Pulmonary artery (tissue), 1 donor: Measurements from ENCODE around the genes NLRC3 and SRL.

DNA sequence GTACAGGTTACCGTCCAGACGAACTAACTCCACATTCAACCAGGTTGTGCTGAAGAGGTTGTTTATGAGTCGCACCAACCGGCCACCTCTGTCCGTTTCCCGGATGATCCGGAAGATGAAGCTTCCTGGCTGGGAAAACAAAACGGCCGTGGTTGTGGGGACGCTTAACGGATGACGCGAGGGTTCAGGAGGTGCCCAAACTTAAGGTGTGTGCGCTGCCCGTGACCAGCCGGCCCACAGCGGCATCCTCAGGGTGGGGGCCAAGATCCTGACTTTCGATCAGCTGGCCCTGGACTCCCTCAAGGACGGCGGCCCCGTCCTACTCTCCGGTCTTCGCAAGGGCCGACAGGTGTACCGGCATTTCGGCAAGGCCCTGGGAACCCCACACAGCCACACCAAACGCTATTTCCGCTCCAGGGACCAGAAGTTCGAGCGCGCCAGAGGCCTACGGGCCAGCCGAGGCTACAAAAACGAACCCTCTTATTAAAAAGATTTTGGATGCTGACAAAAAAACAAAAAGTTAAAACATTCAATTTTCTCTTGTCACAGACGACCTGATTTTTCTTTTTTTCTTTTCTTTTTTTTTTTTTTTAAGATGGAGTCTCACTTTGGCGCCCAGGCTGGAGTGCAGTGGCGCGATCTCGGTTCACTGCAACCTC, 1.1 kb upstream of the C16orf90 start:
- PRO-cap: no peak

DNA sequence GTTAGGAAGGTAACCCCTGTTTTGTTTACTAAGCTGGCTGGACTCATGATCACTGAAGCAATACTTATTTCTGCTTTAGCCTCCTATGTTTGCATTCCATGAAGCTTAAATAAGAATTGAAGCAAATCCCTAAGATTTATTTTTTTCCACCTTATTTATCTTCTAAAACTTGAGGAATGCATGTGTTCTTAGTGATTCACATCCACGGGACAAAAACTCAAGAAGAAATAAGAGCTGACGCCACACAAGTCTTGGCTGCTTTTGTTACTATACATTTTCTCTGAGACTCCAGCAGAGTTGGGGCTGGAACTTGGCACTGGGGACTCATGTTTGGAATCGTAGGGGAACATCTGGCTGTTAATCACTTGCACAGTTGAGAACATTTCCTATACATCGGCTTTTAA, 35.5 kb downstream of the CLUAP1 start:
- PRO-cap: no peak

GRCh38 chr16:3541997-3542745, 35.0 kb downstream of the NLRC3 start:
- PRO-cap: no peak

DNA sequence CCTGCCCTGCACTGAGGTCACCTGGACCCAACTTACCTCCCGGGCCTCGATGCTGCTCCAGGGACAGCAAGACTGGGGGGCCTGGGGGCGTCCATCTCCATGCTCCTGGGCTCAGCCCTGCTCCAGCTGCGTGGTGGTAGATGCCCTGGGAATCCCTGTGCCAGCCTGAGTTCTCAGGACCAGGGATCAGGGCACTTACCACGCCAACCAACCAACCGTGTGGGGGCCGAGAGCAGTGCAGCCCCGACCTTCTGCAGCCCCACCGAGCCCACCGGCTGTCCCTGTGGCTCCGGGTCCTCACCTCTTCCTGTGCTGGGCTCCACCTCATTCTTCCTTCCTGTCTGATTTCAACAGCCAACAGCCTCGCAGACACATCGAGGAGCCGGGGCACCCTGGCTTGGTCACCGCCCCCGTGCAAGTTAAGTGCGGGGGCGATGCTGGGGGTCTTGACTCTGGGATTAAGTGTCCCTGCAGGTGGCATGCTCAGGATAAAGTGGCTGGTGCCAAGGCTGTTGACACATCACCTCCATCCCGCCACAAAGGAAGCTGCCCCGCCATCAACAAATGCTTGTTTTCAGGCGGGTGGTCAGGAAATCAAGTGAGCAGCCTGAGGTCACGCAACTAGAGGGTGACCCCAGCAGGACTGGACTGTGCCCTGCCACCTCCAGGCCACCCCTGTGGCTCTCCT, at the start of gene NLRC3:
TSS of gene NLRC3 (minus strand) at position 291 of the 688 bp plus-strand sequence.
- PRO-cap: no peak

DNA sequence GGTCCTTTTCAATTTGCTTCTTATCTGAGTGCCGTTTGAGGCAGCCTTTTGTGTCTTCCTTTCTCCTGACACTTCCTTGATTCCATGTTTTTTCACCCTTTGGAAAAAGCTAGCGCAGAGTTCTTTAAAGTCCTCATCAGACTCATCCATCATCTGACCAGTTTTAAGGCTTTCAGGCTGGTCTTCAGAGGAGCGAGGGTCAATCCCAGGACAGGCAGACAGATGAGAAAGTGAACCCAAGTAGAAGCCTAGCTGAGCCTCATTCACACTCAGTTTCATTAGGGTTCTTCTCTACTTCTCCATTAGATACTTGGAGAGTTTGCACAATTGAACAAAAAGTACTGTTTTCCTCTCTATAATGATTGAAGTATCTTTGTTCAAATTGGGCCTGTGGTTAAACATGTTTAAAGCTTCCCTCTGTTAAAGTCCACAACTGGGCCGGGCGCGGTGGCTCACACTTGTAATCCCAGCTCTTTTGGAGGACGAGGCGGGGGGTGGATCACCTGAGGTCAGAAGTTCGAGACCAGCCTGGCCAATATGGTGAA, 2.6 kb downstream of the SLX4 start:
- PRO-cap: no peak

GRCh38 chr16:3612858-3613556, 1.6 kb upstream of the SLX4 start:
- PRO-cap: no peak

- PRO-cap: no peak
Measured at GRCh38 chr16:3637133-3638138, 17.1 kb upstream of the DNASE1 start.

- PRO-cap: no peak
Measured at GRCh38 chr16:3712747-3714049, 4.1 kb downstream of the TRAP1 start.

DNA sequence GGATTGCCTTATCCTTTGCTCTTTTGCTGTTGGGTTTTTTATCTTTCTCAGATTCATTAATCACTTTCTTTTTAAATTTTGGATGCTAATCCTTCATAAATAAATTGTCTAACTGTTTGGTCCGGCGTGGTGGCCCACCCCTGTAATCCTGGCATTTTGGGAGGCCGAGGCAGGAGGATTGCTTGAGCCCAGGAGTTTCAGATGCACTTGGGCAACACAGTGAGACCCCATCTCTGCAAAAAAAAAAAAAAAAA, 10.8 kb upstream of the CREBBP start:
- PRO-cap: no peak

DNA sequence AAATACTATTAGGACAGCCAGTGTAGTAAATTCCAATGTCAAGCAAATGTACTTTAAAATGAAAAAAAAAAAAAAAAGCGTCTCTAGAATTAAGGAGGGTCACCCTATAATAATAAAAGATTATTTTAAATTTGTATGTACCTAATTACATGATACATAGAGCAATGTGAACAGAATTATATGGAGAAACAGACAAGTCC, 49.3 kb upstream of the CREBBP start:
- PRO-cap: no peak

- PRO-cap: no peak
Measured at GRCh38 chr16:3961301-3961871, 80.9 kb upstream of the CREBBP start.

DNA sequence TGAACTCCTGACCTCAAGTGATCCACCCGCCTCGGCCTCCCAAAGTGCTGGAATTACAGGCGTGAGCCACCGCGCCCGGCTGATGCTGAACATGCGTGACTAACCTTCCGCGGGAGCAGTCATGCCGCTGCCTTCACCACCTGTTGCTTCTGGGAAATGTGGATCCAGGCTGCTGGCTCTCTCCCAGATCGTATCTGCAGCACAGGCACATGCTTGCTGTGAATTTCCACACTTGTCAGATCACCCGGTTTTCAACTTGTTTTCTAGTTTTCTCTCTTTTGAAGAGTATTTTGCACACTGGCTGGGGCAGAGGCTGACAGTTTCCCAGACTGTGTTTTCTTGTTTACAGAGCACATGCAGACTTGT, 97.8 kb downstream of the ADCY9 start:
- PRO-cap: no peak

GRCh38 chr16:4019310-4019932, 96.8 kb downstream of the ADCY9 start:
- PRO-cap: no peak

DNA sequence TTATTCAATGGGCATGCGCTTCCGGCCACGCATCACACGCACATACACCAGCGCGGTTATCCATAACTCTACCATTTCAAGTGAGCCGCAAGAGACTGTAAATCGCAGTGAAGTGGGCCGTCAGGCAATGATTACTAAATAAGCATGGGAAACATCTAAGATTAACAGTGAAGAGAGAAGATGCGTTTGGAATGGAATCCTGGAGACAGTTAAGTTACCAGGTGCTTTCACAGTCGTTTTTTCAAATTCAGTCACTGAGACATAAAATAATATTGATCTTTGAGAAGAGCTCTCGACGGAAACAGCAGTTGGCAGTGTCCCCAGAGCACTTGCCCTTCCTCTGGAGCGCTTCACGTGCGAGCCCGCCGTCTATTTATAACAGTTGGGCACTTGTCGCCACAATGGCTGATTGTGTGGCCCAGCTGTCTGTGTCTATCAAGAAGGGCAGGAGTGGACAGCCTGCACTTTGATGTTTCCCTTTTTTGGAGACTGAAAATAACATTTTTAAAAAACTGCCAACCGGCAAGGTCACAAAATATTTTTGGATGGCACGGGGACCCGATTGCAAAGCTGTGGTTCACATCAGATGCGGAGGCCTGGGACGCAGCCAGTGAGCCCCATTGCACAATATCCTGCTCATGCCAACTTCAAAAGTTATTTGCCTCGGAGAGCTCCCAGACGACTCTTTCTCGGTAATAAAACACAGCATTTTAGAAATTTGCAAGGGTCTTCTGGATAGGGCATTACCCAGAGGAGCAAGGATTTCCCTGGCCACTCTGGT, 62.9 kb downstream of the ADCY9 start:
- PRO-cap: no peak

DNA sequence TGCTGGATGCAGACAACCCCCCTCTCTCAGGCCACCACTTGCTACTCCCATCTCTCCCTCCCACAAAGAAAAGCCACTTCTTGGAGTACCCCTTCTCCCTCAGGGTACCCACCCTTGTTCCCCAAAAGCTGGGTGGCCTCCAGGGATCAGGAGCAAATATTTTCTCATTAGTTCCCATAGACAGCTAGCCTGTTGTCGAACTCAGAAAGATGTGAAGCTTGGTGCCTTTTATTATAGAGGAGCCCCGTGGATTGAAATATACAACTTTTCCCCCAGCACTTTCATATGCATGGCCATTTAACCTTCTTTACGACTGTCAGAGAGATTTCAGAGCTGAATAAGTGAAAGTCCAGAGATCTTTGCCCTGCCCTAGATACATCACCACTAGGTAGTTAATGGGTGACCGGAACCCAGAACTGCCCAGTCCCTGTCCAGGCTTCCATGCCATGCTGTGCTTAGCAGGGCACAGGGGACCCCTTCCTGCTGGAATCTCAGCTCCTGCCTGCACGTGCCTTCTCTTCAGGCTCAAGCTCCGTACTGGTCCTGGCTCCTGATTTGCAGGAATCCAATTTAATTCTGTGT, 32.3 kb downstream of the SRL start:
- PRO-cap: no peak

GRCh38 chr16:4212859-4213540, 28.9 kb downstream of the SRL start:
- PRO-cap: no peak

DNA sequence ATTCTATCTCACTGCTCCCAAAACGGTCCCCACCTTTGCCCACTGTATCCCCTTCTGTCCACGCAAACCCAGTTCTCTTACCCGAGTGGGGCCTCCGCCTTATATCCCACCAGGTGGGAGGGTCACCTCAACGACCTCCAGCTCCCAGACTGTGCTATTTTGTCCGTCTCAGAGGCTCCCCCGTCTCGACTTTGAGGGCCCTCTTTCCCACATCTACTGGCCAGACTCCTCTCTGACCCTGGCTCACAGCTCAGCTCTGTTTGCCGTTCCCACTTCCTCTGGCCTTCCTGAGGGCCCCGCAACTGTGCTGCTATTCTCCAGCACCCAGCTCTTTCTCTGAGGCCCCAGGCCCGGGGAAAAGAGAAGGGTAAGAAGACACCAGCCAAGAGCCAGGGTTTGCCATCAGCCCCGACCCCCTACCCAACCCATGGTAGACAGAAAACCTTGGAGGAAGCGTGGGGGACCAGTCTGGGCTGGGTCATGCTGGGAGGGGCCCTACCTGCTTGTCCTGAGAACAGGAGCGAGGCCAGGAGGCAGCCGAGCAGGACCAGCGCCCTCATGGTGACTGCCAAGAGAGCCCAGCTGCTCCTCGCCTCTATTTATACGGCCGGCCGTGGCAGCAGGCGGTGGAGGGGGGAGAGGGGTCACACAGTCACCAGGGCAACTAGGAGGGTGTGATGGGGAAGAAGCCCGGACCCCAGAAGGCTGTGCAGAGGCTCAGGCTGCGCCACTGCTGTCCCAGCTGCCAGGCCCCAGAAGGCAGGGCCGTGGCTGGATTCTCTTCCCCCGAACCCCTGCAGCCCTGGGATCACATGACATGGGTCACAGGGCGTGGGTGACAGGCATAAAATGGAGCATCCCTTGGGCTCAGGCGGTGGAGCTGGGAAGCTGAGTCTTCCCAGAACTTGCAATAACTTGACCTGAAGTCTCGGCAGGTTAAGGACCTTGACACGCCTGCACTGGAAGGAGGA, at the start of gene SRL:
TSS of gene SRL (minus strand) at position 573 of the 971 bp plus-strand sequence.
- PRO-cap: no peak

GRCh38 chr16:4288254-4288960, 15.6 kb upstream of the TFAP4 start:
- PRO-cap: no peak

DNA sequence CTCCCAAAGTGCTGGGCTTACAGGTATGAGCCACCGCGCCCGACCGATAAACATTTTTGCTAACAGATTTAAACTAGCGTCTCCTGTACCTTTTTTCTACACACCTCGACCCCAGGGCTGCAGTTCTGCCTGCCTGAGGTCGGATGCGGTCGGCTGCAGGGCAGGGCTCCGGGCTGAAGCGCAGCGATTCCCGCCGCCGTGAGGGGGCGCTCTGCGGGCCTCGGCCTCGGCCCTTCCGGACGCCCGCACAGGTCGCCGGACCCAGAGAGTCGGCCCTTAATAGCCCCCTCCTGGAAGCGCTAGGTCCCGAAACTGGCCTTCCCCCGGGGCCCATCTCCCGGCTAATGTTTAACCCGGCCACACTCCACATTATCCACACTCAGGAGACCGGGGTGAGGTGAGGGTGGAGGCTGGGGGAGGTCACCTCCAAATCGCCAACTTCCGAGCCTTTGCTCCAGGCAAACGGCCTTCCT, 2.0 kb upstream of the GLIS2 start:
- PRO-cap: no peak

DNA sequence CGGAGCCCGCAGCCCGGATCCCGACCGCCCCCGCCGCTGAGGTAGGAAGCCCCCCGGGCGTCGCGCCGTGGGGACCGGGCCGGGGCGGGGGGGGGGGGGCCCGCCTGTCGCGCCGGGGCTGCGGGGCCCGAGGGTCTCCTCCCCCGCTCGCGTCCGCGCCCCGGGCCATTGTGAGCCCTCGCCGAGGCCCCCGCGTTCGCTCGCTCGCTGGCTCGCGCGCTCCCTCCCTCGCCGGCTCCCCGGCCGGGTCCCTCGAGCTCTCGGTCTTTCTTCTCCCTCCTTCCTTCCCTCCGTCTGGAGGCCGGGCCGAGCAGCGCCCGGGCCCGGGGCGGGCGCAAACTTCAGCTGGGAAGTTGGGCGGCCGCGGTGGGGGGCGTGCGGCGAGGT, 340 bp downstream of the GLIS2 start:
- PRO-cap: no peak